REH cell (cell line): ENCODE measurements around a stretch of chr2.

- PRO-cap, result no peak
Measured at GRCh38 chr2:231281168-231281792, 82.8 kb downstream of the ARMC9 start.

- PRO-cap, result no peak
Measured at GRCh38 chr2:231306815-231307559, 88.5 kb upstream of the B3GNT7 start.

- PRO-cap, result no peak
Measured at GRCh38 chr2:231320948-231321515, 74.5 kb upstream of the B3GNT7 start.

DNA sequence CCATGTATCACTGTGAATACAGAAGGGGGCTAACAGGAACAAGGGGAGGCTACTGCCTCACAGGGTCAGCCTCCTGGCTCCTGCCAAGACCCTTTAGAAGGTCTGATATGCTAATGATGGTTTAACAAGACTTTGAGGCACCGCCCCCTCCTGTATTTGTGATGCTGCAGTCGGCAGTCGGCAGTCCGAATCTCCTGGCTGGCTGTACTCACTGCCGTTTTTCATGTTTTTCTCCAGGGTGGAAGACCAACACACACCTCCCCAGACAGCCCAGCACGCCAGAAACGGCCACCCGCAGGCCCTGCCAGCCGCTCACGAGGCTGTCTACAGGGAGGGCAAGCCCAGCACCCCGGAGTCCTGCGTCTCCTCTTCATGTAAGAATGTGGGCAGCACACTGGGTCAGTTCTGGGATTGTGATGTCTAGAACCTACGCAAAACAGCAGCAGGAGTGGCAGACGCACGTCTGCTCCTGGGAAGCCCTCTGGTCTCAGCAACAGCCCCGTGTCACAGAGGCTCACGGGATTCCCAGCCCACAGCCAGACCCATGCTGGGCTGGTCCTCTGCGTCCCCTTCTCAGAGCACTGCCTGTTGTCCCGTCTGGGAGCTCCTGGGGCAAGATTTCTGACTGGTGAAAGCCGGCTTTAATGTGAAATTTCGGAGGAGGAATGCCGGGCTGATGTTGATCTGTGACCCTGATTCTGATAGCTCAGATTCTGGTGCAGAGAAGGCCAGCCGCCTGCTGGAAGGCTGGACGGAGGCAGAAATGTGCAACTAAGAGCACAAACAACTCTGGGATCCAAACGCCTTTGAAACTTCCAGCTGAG lies 39.7 kb upstream of the B3GNT7 start:
- PRO-cap, result no peak

GRCh38 chr2:231409628-231410363 lies 14.3 kb downstream of the B3GNT7 start:
- PRO-cap, result no peak

DNA sequence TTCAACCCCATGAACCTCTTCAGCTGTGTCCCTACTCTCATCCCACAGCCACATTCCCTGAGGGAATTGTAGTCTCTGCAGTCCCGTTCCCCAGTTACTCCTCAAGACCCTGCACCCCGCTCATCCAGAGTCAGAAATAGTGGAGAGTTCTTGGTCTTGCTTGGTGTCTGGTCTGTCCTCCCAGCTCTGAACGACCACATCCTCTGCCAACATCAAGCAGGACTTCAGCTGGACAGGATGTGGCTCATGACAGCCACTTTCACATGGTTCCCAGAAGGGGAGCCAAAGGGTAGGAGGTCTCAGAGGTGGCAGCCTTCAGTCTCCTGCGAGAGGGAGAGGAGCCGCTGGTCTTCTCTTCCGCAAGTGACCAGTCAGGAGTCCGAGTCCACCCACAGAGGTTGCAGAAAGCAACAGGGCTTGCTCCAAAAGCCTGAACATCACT lies 29.8 kb downstream of the B3GNT7 start:
- PRO-cap, result no peak

GRCh38 chr2:231611349-231611674 lies 18.6 kb downstream of the TEX44 start:
- PRO-cap, result unidirectional peak, plus-strand start at chr2:231611549; unidirectional peak, plus-strand start at chr2:231611630

- PRO-cap, result bidirectional peak, plus-strand start at chr2:231612353, minus-strand start at chr2:231612220; bidirectional peak, plus-strand start at chr2:231612841, minus-strand start at chr2:231612586
Measured at GRCh38 chr2:231611675-231612755, 19.4 kb downstream of the TEX44 start.

DNA sequence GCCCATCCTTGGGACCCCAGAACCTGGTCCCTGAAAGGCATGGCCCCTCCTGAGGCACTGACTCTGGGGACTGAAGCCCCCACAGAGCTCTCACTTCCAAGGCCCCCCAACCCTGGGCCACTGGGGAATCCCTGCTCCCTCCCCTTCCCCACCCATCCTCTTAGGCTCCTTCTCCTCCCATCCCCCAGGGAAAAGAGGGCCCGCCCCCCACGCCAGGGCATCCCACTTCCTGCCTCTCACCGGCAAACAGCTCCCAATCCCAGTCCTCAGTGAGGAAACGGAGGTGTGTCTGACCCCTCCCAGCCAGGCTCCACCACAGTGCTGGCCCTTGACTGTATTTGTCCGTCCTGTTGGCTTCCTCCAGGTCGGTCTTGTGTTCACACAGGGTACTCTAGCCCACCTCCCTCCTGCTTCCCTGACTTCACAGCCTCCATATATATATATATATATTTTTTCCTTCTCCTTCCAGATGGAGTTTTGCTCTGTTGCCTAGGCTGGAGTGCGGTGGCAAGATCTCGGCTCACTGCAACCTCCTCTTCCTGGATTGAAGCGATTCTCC lies 34.9 kb upstream of the PTMA start:
- PRO-cap, result no peak

DNA sequence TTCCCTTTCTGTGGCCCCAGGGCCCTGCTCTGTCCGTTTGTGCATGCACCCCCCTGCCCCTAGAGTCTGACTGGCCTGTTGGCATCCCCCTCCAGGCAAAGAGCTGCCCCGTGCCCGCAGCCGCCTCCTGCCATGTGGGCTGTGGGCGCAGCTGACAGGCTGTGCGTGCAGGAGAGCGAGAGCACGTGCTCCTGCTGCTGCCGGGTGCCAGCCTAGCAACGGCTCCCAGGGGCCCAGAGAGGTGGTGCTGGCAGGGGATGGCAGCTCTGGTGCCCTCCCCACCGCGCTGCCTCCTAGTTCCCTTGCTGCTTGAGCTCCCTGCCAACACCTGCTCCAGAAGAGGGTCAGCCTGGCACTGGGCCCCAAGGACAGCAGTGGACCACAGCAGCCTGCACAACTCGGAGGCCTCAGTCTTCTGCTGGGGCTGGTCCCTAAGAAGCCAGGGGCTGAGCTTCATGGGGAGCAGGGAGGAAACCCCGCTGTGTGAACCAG lies 24.0 kb upstream of the PTMA start:
- PRO-cap, result bidirectional peak, plus-strand start at position 237 of the sequence, minus-strand start at position 72 of the sequence

GRCh38 chr2:231684805-231685165 lies 23.5 kb upstream of the PTMA start:
- PRO-cap, result bidirectional peak, plus-strand start at chr2:231685090, minus-strand start at chr2:231684901

- PRO-cap, result no peak
Measured at GRCh38 chr2:231711129-231711544, 2.8 kb downstream of the PTMA start.

DNA sequence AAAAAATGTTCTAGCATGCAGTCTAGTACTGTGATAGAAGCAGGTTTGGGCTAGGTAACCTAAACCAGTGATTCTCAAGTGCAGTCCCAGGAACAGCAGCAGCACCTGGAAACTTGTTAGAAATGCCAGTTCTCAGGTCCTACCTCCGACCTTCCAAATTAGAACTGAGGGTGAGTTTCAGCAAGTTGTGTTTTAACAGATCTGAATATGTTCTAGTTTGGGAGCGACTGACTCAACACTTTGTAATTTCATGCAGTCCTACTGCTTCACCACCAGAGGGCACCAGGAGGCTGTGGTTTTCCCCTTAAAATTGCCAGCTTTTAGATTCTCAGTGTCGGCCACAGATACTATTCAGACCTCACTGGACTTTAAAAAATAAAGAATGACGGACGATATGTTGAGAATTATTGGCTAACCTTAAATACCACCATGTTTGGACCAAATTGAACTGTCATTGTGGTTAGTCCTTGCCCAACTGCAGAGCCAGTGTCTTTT lies 20.2 kb downstream of the NPPC start:
- PRO-cap, result no peak

DNA sequence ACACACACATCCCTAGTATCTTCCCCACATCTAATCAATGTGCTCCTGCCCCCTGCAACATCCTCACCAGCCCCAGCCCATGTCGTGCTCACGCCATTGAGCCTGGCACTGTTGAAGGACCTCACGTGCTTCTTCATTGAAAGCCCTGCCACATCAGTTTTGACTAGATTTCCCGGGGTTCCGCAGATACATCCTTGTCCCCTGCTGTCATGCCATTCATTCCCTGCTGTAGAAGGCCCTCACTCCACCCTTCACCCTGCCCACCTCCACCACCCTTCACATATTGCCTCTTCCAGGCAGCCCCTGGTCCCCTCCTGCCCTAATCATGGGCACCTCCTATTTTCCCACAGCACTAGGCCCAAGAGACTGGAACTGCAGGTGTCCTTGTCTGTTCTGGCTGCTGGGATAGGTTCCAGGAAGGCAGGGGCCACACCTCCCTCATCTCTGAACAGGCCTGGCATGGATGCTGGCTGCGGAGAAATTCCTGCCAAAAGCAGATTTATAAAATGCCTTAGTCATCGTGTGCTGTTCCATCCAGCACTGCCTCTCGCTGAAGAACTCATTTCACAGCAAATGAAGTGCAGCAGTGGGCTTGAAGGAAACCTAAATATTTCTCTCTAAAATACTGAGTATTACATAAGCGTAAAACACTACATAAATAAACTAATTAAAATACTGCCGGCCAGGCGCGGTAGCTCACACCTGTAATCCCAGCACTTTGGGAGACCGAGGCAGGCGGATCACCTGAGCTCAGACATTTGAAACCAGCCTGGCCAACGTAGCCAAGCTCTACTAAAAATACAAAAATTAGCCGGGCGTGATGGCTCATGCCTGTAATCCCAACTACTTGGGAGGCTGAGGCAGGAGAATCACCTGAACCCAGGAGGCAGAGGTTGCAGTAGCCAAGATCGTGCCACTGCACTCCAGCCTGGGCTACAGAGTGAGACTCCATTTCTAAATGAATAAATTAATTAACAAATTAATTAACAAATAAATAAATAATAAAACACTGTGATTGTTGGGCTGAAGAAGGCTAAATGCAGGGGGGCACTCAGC lies 38.4 kb downstream of the EIF4E2 start:
- PRO-cap, result no peak

DNA sequence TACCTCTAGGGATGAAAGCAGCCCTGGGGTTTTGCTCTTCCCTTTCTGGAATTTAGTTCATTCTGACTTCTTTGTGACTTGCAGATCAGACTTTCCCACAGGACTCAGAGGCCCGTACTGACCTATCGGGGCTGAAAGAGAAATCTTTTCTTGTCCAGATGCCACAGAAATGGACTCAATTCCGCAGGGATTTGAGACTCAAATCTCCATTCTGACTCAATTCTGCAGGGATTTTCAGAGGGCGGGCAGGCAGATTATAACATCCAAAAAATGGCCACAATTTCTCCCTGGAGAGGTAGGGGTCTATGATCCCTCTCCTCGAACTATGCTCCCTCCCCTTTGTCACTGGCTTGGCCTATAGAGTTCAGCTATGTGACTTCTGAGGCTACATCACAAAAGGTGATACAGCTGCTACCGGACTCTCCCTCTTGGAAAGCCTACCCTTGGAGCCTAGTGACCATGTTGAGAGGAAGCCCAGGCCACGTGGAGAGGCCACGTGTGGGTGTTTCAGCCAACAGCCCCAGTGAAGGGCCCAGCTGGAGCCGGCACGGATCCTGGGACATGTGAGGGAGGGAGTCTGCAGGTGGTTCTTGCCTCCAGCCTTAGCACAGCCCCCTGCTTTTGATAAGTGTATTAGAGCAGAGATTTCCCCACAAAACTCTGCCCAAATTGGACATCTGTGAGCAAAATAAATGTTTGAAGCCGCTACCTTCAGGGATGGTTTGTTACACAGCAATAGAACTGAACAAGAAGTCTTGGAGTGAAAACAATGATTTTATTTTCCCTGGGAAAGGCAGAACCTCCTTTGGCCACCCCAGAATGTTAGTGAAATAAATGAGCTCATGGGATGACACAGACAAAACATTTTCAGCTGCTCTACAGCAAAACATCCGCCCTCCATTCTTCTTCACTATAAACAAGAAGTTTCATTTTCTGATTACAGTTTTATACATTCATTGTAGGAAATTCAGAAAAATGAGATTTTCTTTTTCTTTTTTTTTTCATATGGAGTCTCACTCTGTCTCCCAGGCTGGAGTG lies 4.6 kb upstream of the EFHD1 start:
- PRO-cap, result no peak

- PRO-cap, result no peak
Measured at GRCh38 chr2:232811072-232811487, 34.7 kb upstream of the KCNJ13 start.

DNA sequence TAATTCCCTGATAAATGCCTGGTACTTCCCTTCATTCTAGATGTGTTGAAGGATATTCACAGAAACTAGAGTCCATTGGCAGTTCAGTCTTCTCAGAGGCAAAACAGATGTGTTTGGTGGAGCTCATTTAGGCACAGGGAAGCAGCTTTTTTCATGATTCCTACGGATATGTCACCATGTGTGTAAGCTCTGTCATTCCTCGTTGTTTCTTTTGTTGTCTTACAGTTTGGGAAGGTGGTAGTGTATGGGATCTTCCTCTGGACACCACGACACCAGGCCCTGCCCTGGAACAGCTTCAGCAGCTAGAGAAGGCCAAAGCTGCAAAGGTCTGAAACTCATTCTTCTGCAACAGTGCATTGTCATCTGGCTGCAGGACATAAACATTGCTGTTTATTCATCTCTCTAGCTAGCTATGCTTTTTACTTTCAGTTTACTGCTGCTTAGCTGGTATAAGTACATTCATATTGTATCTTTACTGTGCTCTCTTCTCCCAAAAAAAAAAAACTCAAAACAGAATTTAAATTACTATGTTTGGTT lies 39.1 kb upstream of the KCNJ13 start:
- PRO-cap, result no peak

DNA sequence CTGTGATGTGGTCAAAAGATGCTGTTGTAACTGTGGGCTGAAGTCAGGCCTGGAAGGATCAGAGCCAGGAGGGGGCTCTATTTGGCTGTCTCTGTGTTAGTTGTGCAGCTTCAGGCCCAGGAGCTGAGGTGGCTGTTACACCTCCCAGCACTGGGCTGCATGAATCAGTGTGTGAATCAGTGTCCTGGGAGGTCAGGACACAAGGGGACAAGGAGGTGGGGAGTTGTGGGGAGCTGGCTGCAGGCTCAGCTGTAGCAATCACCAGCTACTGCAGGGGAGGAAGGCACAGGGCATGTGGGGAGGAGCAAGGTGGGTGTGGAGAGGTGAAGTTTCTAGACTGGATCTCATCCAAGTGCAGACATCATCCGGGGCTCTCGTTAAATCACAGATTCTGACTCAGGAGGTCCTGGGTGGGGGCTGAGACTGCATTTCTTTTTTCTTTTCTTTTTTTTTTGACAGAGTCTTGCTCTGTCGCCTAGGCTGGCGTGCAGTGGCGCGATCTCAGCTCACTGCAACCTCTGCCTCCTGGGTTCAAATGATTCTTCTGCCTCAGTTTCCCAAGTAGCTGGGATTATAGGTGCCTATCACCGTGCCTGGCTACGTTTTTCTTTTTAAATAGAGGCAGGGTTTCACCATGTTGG lies 32.9 kb downstream of the NGEF start:
- PRO-cap, result no peak

GRCh38 chr2:233061068-233061856 lies 1.1 kb downstream of the INPP5D start:
- PRO-cap, result bidirectional peak, plus-strand start at chr2:233061268, minus-strand start at chr2:233061209

DNA sequence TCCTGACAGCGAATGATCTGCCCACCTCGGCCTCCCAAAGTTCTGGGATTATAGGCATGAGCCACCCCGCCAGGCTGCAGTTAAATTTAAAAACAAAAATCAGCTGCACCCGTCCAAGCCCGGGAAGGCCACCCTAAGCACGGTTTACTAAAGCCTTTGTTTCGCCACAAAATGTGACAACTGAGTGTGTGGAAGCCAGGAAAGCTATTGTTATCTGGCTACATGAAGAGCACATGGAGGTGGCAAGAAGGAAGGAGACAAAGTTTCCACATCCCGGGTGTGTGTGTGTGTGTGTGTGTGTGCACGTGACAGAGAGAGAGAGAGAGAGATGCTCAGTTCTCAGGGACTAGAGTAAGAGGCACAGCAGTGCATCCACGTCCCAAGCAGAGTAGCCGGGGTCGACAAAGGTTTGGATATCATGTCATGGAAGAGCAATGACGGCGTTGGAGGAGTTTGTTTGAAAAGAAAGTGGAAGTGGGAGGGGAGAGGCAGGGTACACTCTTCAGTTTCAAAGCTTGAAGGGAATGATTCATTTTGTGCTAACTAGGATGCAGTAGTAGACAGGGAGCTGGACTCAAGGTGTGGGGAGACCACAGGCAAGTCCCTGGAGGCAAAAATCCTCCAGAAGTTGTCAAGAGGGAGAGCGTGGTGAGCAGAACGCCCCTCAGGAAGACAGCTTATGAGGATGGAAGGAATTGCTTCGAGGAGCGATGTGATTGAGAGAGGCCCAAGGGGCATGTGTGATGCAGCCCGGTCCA lies 20.2 kb downstream of the INPP5D start:
- PRO-cap, result no peak